Glomerular endothelial cell (primary cell): ENCODE measurements around the genes SAFB and CRB3.

- RAMPAGE, long total RNA = no peak
Observed at GRCh38 chr19:5308459-5309564, 31.8 kb downstream of the PTPRS start.

- RAMPAGE, long total RNA = no peak
Observed at GRCh38 chr19:5435996-5437010, 18.9 kb upstream of the ZNRF4 start.

DNA sequence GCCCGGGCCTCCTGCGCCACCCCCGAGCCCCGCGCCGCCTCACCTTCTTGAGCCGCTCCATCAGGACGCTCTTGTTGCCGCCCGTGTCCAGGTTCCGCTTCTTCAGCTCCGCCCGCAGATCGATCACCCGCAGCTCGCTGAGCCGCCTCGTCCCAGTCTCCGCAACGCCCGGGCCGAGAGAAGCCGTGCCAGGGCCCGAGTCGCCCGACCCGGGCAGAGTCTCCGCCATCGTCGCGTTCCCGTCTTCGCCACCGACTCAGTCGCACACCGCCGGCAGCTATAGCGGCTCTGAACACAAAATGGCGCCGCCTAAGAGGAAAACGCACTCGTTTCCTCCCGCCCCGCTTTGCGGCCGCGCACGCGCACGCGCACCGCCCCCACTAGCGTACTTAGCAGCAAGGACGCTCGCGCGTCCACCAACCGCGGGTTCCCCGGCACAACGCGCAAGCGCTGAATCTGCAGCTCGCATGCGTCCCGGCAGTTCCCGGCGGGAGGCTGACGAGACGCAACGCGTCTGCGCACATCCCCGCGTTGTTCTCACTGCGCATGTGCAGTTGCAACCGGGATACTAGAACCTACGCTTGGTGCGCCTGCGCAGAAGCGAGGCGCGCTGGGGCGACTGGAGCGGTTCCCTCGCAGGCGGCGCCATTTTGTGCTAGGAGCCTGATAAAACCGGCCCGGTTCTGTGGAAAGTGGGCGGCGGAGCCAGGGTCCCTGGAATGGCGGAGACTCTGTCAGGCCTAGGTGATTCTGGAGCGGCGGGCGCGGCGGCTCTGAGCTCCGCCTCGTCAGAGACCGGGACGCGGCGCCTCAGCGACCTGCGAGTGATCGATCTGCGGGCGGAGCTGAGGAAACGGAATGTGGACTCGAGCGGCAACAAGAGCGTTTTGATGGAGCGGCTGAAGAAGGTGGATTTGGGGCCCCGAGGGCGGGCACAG, at the start of gene SAFB:
Gene SAFB, plus strand, starts transcription at position 597 of the 938 bp plus-strand sequence.
- RAMPAGE, long total RNA = start-site peak on the minus strand centred at position 270 of the sequence, 35 bp wide, 26 and 76 reads in 2 replicates; start-site peak on the plus strand centred at position 642 of the sequence, 94 bp wide, 528 and 2,592 reads in 2 replicates

- RAMPAGE, long total RNA = no peak
Observed at GRCh38 chr19:5624767-5625496, 2.0 kb downstream of the SAFB start.

DNA sequence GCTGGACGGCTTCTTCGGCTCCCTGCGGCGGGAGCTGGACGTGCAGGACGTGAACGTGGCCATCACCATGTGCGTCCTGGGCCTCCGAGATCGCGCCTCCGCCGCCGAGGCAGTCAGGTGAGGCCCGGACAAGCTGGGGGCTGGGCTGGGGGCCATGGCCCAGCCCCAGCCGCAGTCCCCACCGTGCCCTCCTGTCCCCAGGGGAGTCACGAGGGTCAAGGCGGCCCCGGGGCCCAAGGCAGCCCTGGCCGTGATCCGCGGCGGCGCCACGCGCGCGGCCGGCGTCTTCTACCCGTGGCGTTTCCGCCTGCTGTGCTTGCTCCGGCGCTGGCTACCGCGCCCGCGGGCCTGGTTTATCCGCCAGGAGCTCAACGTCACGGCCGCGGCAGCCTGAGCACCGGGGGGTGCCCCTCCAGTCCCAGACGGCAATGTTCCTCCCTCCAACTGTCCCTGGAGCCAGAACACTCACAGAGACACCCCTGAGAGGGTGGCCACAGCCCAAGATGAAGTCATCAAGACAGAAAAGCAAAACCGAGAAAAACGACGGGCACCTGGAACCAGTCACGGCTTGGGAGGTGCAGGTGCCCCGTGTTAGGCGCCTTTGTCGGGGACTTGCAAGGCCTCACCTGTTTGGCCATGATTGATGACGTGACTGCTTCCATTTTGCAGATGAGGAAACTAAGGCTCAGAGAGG, 2.4 kb upstream of the RPL36 start:
- RAMPAGE, long total RNA = no peak

DNA sequence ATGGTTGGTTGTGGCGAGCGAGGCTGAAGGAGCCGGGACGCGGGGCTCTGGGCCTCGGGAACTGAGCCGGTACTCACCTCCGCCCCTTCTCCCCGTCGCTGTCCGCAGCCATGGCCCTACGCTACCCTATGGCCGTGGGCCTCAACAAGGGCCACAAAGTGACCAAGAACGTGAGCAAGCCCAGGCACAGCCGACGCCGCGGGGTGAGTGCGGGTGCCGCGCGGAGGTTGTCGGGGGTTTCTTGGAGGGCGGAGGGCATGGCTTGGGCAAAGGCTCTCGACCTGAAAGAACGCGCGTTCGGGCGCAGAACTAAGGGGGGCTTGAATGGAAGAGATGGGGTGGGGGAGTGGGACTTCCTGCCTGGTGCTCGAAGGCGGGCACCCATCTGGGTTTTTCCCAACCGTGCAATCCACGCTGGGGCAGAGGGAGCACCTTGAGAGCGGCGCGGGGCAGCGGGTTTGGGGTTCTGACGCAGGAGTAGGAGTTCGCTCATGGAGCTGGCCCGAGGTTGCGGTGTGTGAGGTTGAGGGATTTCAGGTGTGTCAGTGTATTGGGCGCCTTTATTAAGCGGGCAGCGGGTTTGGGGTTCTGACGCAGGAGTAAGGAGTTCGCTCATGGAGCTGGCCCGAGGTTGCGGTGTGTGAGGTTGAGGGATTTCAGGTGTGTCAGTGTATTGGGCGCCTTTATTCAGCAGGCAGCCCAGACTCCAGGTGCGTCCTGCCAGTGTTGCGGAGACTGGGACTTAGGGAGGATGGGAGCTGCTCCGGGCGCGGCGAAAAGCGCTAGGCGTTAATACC, 501 bp downstream of the RPL36 start:
- RAMPAGE, long total RNA = no peak

DNA sequence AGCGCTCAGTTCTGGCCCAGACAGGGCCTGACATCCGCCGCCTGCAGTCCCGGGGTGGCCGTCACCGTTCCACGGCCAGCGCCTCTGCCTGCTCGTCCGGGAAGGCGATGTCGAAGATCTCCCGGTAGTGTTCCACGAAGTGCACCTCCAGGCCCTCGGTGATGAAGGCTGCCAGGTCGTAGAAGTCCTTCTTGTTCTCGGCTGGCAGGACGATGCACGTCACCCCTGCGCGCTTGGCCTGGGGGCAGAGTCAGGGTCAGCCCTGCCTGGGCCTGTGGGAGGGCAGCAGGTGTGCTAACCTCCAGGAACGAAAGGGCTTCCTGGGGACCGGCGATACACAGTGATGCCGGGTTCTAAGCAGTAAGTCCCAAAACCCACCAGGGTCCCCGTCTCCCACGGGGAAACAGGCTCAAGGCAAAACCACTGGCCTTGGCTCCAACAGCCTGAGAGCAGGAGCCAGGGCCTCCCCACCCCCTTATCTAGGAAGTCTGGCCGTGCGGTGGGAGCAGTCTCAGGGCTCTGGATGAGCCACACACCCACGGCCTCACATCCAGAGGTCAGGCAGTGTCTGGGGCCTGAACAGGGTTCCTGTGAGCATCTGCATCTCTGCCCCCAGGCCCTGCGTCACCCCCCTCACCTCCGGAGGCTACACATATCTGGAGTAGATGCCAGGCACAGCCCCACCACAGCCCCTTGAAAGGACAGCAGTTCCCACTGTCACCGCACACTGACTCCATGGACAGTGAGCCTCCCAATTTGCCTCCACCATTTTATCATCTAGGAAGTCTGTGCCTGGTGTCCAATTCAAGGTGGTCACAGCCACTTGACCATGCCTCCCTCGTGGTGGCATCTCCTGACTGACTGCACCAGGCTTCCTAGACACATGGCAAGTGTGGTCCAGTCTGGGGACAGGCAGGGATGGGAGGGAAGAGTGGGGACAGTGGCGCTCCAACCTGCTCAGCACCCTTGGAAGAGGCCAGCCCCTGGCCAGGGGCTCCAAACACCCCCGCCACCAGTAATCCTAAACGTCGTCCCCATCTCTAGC, 2.2 kb downstream of the RPL36 start:
- RAMPAGE, long total RNA = no peak

- RAMPAGE, long total RNA = no peak
Observed at GRCh38 chr19:5826635-5827274, 12.7 kb downstream of the FUT6 start.

DNA sequence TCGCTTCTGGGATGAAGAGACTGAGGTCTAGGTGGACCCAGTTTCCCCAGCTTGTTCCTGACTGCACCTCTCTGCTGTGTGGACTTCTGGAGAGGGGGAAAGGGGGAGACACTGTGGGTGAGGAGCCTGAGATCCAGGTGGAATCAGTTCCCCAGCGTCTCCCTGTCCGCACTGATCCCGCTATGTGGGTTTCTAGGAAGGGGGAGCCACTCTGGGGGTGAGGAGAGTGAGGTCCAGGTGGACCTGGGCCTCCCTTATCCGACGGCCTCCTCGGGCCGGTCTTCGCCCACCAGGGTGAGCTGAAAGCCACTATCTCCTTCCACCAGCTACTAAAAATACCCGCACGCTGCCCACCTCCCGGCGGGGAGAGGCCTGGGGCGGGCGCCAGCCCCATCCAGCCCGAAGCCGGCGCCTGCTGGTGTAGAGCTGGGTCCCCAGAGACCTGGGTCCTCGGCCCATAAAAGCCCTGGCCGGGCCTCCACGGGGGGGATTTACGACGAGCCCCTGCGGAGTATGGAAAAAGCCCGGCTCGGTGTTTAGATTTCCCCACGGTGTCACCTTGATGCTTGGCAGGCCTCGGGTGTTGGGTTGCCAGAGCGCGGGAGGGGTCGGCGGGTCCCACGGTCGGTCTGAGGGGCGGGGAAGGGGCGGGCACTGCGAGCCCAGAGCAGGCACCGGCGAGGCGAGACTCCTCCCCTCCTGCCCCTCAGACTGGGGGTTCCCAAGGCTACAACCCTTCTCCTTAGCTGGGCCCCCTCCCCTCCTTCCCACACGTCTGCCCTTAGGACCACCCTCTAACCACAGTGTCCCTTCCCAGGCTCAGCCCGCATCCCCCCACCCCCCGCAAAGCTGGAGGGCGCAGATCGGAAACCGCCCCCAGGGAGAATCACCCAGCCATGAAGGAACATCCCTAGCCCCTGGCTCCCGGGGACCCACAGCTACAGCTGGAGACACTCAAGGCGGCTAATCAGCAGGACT, 10.4 kb downstream of the FUT6 start:
- RAMPAGE, long total RNA = no peak

- RAMPAGE, long total RNA = no peak
Observed at GRCh38 chr19:5947156-5947803, 30.7 kb downstream of the RANBP3 start.

DNA sequence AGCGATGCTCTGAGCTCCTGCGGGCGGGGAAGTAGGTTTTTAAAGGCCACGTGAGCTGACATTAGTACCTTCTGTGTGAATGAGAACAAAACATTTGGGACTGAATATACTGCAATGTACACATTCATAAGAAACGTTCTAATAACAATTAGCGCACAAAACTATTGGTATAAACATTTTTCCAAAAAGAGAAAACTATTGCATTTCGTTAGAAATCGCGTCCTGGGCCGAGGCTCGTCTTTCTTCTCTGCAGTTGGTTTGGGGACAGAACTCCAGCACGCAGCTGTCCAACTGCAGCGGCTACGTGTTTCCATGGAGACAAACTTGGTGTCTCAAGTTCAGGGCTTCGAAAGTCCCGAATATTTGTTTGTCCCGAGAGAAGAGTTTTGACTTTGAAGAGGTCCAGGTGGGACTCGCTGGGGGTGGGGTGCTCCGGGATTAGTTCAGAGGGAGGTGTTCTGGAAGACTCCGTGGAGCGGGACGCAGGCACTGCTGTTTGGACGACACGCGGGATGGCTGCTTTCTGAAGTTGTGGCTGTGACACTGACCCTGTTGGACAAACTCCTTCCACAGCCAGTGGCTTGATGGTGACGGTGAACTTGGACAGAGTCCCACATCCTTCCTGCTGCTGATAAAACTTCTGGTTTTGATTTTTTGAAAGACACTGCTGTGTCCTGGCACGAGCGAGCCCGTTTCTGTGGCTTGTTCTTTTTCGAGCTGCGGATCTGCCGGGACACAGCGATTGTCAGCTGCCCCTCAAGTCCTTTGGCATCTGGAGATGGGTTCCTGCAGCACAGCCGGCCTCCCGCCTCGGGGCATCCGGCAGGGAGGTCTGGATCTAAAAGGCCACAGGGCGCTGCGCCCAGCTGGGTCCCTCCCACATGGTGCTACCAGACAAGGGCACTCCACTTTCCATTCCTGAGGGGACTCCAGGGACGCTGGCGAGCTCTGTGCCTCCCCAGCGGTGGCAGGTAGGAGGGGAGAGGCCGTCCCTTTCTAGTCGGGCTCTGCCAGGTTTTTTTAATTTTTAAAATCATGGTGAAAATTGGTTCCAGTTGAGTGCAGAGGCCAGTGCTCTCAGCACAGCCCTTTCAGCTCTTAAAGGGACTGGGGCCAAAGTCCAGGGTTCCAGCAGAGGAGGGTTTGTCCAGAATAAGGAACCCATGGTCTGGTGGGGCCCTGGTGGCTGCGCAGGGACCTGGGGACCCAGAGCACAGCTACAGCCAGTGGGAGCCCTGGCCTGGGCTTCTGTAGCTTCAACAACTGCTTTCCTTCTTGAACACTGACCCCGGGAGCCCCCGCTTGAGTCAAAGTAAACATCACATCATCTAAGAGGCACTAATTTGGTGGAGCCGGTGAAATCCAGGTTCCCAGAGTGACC, 16.0 kb upstream of the RANBP3 start:
- RAMPAGE, long total RNA = no peak

DNA sequence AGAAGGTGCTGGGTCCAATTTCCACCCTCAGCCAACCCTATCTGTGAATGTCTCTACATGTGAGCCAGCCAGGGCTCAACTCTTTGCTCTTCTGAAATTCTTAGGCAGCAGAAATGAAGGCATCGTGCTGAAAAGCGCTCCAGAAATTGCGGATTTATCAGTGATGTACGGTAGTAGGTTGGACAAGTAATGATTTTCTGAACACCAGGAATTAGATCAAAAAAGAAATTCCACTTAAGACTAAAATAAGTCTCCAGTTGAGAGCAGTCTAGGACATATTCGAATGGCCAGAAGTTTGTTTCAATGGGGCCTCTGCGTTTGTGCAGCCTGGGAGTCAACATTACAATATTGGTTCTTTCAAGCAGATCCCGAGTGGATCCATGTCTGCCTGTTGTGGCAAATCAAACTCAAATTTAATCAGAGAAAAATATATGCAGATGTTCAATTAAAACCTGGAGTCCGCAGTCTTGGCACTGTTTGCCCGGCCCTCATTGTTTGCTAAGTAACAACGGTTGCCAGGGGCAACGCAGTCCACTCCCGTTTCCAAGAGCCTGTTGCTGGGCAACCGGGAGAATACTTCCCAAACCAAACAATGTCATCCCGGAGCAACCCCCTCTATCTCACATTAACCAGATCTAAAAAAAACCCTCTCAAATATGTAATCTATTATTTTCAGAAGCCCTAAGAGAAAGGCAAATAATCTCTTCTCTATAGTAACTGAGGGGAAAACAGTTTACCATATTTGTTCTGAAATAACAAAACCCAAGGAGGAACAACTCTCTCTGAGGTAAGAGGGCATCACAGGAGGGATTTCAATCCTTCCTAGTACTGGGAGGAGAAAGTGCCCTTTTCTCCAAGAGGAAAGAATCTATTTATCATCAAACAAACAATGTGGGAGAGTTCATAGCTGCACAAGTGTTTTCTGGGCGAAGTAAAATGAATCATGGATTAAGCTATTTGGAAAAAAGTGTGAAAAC, 43.7 kb downstream of the RFX2 start:
- RAMPAGE, long total RNA = no peak

DNA sequence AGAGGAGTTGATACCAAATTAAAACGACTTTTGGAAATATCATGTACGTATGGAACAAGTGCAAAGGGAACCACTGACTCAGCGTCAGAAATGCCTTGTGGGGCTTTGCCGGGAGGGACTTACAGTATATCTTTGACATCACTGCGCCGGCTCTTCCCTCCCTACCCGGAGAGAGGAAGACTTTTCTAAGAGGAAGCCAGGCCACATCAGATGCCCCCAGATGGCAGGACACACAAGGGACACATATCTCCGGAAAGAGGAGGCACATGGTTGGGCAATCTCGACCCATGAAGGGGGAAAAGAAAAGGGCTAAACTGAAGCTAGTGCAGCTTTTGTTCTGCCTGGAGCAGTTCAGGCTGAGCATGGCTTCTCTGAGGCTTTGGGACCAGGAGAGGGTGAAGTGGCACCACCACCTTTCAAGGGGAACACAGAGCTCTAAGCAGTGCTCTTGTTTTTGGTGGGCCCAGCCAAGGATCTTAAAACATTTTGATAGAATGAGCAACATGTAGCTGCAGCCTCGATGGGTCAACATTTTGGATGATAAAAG, 43.0 kb downstream of the RFX2 start:
- RAMPAGE, long total RNA = no peak

- RAMPAGE, long total RNA = no peak
Observed at GRCh38 chr19:6076322-6077421, 33.6 kb downstream of the RFX2 start.

- RAMPAGE, long total RNA = no peak
Observed at GRCh38 chr19:6383069-6383543, 7.4 kb upstream of the PSPN start.

- RAMPAGE, long total RNA = no peak
Observed at GRCh38 chr19:6411599-6412058, 13.0 kb downstream of the KHSRP start.

DNA sequence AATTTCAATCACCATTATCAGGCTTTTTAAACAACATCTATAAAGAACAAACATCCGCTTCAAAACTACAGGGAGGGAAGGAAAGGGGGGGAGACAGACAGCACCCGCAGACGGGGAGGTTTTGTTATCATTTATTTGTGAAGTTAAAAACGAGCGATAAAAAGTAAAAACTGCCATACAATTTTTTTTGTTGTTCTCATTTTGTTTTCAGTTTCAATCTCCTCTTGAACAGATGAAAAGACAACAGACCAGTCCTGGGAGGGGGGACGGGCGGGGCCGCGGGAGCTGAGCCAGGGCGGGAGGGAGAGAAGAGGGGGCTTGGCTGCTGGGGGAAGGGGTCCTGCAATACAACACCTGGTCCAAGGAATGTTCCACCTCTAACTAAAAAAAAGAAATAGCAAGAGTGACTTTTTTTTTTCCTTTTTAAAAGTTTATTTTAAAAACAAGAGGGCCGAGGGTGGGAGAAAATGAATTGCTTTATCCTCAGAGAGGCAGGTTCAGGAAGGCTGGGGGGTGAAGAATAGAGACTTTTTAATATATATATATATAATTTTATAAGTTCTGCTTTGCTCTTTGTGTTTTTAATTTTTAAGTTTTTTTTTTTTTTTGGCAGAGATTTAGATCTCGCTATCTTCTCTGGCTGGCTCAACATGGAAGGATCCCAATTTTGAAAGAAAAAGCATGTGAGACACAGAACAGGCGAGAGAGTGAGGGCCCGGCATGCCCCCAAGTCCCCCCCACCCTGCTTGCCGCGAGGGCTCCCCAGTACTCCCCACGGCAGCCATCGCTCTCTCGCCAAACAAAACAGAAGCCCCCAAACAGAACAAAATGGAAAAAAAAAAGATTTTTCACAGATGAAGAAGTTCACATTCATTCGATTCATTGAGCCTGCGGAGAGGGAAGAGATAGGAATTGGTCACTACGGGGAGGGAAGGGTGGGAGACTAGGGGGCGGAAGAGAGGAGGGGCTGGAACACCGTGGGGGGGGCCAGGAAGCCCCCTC, 11.1 kb downstream of the KHSRP start:
- RAMPAGE, long total RNA = no peak

GRCh38 chr19:6418197-6418902, 6.3 kb downstream of the KHSRP start:
- RAMPAGE, long total RNA = no peak

- RAMPAGE, long total RNA = no peak
Observed at GRCh38 chr19:6441754-6442396, 8.3 kb upstream of the SLC25A41 start.

DNA sequence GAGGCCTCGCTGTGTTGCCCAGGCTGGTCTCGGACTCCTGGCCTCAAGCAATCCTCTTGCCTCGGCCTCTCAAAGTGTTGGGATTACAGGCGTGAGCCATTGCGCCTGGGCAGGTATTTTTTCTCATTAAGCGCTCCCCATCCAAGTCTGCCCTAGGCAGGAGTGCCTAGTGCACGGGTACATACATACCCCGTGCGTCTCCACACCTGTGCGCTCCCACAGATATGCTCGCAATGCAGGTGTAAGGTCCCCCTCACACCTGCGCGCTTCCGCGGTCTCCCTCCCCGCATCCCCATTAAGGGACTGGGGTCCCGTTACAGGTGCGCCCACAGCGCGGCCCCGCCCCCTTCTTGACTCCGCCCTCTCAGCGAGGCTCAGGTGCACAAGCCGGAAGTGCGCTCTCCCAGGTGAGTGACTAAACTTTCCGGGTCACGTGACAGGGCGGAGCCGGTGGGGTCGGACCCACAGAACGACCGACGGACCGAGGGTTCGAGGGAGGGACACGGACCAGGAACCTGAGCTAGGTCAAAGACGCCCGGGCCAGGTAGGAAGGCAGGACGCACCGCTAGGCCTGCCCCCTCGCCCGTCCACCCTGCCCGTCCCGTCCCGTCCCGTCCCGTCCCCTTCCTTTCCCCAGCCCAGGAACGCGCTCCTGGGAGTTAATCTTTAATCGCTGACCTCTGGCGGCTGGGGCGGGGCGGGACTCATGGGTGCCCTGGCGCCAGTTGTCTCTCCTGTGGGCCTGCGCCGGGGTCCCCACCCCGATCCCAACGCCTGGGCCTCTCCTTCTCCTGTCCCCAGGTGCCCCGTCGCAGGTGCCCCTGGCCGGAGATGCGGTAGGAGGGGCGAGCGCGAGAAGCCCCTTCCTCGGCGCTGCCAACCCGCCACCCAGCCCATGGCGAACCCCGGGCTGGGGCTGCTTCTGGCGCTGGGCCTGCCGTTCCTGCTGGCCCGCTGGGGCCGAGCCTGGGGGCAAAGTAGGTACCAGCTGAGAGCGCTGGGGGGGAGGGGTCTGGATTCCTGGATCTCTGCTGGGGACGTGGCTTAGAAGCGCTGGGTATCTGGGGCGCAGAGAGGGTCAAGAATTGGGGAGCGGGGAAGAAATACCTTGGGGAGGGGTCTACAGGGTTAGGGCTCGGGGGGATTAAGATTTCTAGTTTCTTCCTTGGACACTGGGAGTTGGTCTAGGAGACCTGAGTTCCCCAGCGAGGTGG, at the start of gene CRB3:
Gene CRB3, plus strand, starts transcription at position 465 of the 1,214 bp plus-strand sequence.
- RAMPAGE, long total RNA = no peak